Progenitor cell of endocrine pancreas (in vitro differentiated cells): Measurements from ENCODE around the genes RGS1 and GLRX2.

GRCh38 chr1:184892143-184892563 lies 82.2 kb downstream of the NIBAN1 start:
- PRO-cap, result no peak

- PRO-cap, result no peak
These were observed 80.6 kb downstream of the NIBAN1 start for GRCh38 chr1:184893653-184894174.

- PRO-cap, result no peak
These were observed 15.4 kb downstream of the NIBAN1 start for GRCh38 chr1:184958785-184959446.

GRCh38 chr1:184959699-184959943 lies 14.7 kb downstream of the NIBAN1 start:
- PRO-cap, result no peak

DNA sequence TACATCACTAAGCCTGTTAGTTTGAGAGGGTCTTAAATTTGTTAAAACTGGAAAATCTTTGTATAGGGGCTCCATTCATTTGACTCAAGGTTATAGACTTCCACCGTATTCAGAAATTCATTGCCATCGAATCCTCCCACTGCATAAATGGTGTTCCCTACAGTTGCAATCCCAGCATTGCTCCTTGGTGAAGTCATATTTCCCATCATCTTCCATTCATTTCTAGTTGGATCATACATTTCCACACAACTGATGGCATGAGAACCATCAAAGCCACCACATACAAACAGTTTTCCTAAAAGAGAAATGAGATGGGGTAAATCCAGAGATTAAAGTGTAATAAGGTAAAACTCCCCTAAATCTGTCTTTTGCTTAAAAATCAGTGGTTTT lies 19.1 kb downstream of the IVNS1ABP start:
- PRO-cap, result no peak

- PRO-cap, result no peak
These were observed 29.3 kb upstream of the IVNS1ABP start for GRCh38 chr1:185346304-185346761.

- PRO-cap, result no peak
These were observed 103.8 kb upstream of the IVNS1ABP start for GRCh38 chr1:185420859-185421324.

DNA sequence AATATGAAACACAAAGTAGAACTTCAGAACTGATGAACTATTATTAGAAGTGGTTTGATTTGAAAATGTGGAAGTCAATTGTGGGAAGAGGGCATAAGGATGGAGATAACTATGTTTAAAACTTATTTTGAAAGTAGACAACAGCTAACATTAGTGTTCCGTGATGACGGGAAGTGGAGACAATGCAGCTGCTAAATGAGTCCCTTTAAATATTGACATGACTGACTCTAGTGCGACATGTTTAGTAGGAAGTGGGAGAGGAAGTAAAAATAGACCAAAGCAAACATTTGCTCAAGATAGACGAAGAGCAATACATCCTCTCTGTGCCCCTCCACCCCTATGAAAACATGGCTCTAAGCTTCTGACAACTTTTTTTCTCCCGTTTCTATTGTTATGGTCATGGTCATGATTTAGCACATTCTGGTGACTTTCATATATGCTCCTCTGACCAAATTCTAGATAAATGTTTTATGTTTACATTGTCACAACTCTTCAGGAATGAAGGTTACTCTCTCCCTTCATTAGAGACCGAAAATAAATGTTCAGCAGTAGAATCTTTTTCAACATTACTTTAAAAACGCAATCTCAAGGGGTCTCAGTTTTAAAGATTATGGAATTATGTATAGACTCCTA lies 59.9 kb upstream of the HMCN1 start:
- PRO-cap, result no peak

GRCh38 chr1:185678894-185679365 lies 55.3 kb upstream of the HMCN1 start:
- PRO-cap, result no peak

- PRO-cap, result no peak
These were observed 244.4 kb downstream of the PLA2G4A start for GRCh38 chr1:187073000-187073668.

- PRO-cap, result unidirectional peak, plus-strand start at chr1:188757873; unidirectional peak, minus-strand start at chr1:188758268
These were observed 1719.9 kb downstream of the BRINP3 start for GRCh38 chr1:188757570-188758376.

GRCh38 chr1:190475324-190476540 lies 1.9 kb downstream of the BRINP3 start:
- PRO-cap, result no peak

GRCh38 chr1:191823691-191824237 lies 334.5 kb upstream of the RGS18 start:
- PRO-cap, result no peak

GRCh38 chr1:192489658-192490192 lies 85.8 kb upstream of the RGS1 start:
- PRO-cap, result no peak

DNA sequence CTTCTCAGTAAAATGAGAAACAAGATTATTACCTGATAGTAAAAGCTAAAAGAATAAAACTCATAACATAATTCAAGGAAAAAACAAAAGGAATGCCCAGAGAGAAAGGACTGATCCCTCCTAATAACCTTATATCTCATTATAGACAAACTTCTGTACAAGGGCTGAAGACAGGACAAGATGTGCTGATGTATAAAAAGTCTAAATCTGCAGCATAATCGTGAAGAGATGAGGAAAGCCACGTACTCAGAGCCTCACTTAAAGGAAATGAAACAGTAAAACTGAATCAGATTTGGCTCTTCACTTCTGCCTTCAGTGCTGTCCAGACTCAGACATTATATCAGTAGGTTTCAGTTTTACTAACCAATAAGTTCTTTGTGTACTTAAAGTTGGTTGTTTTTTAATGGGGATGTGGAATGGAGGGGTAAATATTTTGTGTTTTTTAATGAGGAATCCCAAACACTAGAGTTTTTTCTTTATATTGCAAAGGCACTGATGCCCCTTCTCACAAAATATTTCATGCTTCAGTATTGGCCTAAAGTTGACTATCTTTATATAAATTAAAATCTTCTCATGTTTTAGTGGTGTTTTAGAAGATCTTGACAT lies 45.3 kb upstream of the RGS1 start:
- PRO-cap, result no peak

GRCh38 chr1:192575248-192576192 lies at the start of gene RGS1:
Gene RGS1, plus strand, starts transcription at chr1:192575773.
- PRO-cap, result no peak

DNA sequence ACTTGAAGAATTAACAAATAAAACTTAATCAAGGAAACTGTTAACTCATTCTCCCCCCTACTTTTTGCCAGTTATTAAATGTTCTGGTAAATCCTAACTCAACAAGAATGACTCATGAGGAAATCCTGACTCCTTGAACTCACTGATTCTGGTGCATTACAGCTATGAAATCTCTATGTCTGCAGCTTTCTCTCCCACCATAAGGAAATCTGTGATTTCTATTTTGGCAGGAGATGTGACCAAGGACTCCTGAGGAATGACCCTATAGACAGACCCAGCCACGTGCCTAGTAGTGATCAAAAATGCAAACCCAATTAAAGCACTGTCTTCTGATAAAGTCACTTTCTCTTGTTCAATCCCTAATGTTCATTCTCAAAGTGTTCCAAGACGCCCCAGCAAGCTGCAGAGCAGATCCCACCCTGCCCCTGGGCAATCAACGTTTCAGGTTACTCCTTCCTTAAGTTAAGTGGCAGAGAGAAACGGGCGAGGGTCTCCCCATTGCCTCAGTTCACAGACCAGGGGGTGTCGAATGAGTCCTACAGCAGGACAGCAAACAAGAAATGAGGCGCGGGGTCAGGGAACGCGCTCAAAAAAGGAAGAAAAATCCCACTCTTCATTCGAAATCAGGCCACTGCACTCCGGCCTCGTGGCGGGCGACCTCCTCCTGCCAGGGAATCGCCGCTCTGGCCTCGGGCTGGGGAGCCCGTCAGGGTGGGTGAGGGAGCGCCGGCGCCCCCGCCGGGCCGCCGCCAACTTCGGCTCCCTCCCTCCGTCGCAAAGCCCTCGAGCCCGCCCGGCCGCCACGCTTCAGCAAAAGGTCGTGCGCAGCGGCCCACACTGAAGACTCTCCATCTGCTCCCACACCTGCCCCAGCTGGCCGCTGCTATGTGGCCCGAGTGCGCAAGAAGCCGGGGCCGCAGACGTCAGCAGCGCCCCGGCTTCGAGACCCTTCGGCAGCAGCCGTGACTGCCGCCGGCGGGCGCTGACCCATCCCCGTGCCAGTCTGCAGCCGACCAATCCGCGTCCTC lies 588 bp upstream of the RGS2 start:
- PRO-cap, result bidirectional peak, plus-strand start outside the sequence, minus-strand start at position 964 of the sequence

- PRO-cap, result bidirectional peak, plus-strand start at chr1:193105200, minus-strand start at chr1:193105119; bidirectional peak, plus-strand start at chr1:193105522, minus-strand start at chr1:193105382
These were observed at the start of gene GLRX2 for GRCh38 chr1:193104866-193105889. Gene GLRX2, minus strand, starts transcription at chr1:193105414.

GRCh38 chr1:193313298-193313844 lies 127.0 kb upstream of the B3GALT2 start:
- PRO-cap, result no peak

DNA sequence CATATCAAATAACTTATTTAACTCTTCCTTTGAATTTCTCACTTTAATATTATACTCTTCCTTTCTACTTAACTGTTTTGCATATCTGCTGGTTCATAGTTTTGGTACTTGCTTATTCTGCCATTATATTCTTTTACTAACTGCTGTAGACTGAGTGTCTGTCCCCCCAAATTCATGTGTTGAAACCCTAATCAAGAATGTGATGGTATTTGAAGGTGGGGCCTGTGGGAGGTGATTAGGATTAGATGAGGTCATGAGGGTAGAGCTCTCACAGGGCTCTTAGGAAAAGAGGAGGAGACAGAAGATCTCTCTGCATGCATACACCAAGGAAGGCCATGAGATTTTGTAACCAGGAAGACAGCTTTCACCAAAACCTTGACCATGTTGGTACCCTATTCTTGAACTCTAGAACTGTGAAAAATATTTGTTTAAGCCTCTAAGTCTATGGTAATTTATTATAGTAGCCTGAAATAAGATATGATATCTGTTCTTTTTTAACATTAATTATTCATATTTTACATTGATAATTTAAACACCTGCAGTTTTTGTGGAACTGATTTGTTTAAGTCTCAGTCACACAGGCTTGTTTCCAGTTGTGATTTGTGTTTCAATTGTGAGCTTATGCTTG lies 354.2 kb upstream of the B3GALT2 start:
- PRO-cap, result no peak